Vermiform appendix (tissue), 1 donor: ENCODE measurements around the gene CMC1.

GRCh38 chr3:27726346-27726545 is 4.1 kb upstream of the EOMES start:
- PRO-cap = unidirectional peak, minus-strand start at chr3:27726414

DNA sequence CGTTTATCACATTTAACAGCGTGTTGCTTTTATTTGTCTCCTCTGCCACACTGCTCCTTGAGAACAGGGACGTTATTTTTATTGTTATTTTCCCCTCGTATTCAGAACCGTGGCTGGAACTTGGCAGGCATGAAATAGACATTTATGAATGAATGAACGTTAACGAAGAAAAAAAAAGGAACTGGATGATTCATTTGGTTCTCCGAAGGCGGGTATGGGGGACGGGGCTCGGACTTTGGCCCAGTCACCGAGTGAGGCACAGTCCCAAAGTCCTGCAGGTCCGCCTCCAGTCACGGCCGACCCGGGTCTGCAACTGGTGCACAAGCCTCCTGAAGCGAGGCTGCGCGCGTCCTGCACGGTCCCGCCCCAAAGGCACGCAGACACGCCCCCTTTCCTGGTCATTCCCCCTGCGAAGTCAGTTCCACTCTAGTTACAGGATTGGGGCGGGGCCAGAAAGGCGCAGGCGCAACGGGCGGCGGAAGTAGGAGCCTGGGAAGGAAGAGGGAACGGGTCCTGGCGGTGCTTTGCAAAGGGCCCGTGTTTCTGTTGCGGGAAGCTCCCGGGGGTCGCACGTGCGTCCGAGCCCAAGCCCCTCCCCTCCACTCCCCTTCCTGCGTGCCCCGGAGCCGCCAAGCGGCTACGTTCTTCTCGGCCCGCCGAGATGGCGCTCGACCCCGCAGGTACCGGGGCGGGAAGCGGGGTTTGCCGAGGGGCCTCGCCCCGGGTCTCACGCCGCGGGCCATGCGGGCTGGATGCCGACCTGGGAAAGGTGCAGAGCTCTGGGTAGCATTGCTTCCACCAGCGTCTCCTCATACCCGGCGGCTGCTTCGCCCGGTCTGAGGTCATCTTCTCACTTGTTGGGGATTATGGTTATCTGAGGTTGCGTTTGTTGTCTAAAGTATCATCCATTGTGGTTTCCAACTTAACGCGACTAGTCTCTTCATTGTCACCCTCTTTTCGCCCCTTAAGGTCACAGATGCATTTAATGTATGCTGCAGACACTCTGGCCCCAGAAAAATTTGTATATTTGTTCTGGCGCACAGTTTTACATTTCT is at the start of gene CMC1:
CMC1 (plus strand) TSS at position 487 of the 1,055 bp plus-strand sequence.
- PRO-cap = bidirectional peak, plus-strand start at position 488 of the sequence, minus-strand start at position 309 of the sequence; unidirectional peak, minus-strand start at position 838 of the sequence

GRCh38 chr3:28349311-28349732 is 698 bp upstream of the AZI2 start:
- PRO-cap = bidirectional peak, plus-strand start at chr3:28349496, minus-strand start at chr3:28349412

DNA sequence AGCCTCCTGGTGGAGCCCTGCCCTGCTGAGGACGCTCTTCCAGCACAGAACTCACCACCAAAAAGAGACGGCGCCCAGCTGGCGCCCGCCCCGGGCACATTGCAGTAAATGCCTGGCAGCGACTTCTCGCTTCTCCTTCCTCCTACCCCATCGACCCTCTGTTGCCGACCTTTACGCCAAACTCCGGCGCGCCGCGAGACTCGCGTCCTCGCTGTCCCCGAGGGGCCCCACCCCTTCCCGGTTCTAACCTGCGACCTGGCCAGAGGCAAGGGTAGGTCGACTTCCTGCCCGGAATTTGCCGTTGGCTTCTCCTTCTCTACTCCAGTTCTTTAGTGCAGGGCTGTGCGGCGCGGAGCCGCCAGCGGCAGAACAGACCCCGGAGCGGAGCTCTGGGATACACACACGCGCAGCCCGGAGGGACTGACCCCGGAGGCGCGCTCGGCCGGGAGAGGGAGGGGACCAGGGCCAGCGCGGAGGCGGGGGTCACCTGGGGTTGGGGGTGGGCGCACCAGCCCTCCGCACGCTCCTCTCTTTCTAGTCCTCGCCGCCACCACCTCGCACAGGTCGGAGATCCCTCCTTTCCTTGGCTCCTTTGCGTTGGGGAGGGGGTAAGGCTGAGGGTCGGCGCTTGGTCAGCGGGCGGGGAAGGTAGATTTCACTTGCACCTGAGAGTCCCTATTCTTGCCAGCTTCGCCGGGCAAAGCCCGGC is 226.6 kb upstream of the AZI2 start:
- PRO-cap = no peak

- PRO-cap = no peak
These were observed 429.0 kb upstream of the AZI2 start for GRCh38 chr3:28777555-28778162.

GRCh38 chr3:29324073-29324995 is 43.5 kb downstream of the RBMS3 start:
- PRO-cap = no peak

GRCh38 chr3:29374654-29375158 is 93.8 kb downstream of the RBMS3 start:
- PRO-cap = no peak

- PRO-cap = no peak
These were observed 476.5 kb downstream of the RBMS3 start for GRCh38 chr3:29757268-29757790.

DNA sequence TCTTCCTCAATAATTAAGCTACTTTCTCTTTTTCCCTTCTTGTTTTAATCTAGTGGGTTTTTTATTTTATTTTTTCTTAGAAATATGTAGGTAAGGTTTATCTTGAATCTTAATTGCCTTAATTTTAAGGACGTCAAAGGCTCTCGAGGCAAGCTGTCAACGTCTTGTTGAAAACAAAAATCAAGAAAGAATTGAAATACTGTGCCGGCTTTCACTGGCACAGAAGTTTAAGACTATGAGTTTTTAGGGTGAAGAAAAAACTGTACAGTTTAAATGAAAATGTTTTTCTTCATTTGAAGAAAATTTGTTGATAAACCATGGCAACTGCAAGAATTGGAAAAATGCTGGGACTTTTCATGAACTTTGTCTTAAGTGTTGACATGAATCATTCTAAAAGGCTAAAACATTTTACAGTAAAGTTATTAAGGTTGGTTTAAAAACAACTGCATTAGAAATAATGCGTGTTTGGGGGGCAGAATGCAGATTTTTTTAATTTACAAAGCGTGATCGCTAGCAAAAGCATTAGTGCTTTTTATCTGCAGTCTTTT is 602.1 kb upstream of the TGFBR2 start:
- PRO-cap = no peak

- PRO-cap = bidirectional peak, plus-strand start at chr3:30496912, minus-strand start at chr3:30496614
These were observed 109.9 kb upstream of the TGFBR2 start for GRCh38 chr3:30496456-30496993.

DNA sequence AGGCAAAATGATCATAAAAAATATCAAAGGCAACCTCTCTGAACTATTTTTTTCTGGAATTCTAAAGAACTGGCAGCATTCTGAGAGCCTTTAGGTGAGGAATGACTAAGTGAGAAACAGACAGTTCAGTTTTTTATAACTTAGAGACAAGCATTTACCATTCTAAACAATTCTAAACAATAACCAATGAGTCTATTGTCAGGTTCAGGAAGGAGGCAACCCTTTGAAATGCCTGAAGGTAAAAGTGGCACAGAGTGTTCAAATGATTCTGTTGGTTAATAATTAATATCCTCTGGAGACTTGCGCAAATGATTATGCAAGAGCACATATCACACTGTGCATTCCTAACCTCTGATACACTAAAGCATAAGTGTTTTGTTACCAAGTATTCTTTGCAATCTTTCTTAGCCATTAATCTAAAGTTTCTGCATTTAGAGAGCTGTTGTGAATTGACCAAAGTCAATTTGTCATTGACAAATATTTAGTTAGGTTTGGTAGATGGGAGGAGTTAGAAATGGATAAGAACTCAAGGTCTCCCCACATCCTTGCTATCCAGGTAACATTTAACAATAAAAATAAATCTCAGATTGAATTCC is 9.2 kb upstream of the TGFBR2 start:
- PRO-cap = no peak

- PRO-cap = no peak
These were observed 6.5 kb downstream of the TGFBR2 start for GRCh38 chr3:30612548-30613588.

DNA sequence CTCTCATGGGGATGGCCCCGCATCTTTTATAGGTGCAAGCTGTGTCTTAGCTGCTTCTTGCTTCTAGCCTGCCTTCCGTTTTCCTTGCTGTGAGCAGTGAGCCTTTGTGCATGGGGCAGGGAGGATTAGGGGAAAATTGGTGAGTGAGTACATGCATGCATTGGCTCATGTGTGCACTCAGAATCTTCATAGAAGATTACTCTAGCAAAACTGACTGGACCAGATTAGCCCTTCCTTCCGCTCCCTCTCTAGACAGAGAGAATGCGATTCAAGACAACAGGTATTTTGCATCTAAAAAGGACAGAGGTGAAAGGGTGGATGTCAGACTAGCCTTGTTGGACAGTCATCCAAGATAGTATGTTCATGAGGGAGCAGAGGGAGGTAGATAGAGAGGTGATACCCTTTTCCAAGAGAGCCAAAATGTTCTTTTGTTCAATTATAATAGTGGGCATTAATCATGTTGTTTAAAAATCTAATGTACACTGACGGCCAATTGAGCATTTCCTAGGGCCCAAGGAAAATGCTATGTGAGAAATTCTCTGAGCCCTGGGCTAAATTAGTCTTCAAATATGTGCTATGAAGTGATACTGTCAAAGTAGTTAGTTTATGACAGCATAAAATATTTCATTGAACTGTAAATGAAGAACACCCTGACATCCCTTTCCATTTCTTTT is 42.7 kb downstream of the TGFBR2 start:
- PRO-cap = no peak

DNA sequence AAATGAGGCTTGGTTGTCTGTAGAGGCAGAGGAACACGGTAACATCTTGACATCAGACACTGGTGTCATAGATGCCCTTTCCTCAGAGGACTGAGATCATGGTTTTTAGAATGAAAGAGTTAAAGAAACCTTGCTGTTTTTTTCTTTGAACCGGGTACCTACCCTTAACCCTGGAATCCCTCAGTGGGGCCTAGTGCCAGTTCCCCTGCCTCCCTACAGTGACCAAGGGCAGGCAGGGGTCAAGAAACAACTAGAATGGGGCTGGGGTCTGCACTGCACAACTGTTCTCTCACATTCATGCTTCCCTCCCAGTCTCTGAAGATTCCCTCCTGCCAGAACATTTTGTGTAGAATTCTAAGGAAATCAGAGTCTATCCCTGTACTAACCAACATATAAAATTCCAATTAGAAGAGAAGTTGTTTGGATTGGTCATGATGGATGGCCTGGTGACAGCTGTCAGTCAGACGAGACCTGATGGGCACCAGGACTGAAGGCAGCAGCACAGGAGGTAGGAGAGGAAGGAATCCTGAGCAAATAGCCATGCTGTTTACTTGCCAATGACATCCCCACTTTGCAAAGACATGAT is 47.9 kb downstream of the TGFBR2 start:
- PRO-cap = no peak

DNA sequence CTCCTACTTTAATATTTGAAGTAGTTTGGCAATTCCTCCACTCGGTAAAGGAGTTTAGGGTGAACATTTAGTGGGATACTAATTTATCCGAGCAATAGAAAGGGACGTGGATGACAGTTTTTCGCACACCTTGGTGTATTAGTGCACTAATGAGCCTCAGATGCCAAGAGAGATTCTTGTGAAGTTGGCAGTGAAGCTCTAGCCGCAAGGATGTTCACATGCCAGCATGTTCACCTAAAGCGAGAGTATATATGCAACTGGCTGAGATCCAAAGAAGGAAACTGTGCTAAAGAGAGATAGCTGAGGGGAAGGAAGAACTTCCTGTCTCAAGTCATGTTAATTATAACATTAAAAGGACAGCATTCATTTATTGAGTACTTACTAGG is 58.5 kb downstream of the TGFBR2 start:
- PRO-cap = bidirectional peak, plus-strand start at position 292 of the sequence, minus-strand start at position 212 of the sequence

GRCh38 chr3:30666537-30666850 is 60.1 kb downstream of the TGFBR2 start:
- PRO-cap = no peak

DNA sequence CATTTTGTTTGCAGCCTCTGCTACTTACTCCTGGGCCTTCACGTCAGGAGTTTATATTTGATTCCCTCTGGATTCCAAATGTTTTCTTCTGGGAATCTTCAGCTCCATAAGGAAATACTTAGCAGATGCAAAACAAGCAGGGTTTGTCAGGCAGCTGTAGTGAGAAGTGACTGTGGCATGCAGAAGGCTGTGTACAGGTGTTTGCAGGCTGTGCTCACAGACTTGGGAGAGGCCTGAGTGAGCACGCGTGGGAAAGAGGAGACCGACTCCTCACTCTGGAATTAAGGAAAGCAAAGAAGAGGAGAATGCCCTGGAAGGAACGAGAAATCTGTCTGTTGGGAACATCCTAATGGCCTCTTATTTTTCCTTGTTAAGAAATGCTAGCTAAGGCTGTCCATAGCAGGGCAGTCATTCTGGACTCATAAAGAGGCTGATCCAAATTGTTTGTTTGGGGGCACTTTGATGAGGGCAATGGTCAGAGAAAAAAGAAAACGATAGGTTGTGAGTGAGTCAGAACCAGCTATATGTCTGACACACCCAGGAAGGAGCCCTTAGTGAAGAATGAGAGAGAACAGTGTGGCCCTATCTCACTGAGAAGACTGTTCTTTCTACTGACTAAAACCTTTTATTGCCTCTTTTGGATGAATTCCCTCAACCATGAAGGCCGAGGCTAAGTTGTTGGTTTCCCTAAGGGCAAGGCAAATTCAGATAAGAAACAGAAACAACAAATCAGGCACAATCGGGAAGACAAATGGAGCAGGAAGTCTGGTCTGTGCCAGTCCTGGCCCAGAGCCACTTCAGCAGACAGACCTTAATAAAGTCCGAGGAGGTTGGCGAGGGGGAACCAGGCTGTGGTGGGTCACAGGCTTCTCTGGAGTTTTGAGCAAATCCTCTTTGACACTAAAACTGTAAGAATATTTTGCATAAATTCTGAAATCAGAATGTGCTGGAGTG is 82.7 kb downstream of the TGFBR2 start:
- PRO-cap = unidirectional peak, plus-strand start at position 554 of the sequence

- PRO-cap = no peak
These were observed 270.9 kb upstream of the GADL1 start for GRCh38 chr3:31165389-31165663.

DNA sequence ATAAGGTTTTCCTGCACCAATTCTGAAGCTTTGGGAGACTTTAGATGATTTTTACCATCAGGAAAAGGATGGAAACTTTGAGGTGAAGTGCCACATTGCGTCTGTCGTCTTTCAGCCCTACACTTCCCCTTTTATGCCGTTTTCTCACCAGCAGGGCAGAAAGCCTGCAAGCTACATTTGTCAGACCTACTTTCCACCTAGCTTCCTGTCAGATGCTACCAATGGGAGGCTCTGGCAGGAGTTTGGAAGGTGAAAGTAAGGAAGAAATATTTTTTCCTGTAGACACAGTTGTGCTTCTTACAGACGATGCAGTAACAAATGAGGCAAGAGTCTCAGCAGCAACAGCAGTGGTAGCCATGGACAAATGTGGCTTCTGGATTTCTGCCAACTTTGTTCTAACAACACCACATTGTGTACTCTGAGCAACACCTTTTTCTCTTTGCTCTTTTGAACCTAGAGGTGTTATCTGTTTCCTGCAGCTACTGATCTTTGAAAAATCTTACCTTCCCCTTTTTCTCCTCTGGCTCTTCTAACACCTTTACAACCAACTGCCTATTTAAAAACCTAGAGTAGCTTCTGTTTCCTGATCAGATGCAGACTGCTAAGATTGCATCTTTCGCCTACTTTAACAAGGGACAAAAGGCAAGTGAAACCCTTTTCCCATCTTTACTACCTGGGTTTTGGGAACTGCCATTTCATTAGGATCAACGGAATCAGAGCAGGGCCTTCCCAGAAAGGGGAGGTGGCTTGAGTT is 70.6 kb upstream of the STT3B start:
- PRO-cap = unidirectional peak, minus-strand start at position 106 of the sequence

DNA sequence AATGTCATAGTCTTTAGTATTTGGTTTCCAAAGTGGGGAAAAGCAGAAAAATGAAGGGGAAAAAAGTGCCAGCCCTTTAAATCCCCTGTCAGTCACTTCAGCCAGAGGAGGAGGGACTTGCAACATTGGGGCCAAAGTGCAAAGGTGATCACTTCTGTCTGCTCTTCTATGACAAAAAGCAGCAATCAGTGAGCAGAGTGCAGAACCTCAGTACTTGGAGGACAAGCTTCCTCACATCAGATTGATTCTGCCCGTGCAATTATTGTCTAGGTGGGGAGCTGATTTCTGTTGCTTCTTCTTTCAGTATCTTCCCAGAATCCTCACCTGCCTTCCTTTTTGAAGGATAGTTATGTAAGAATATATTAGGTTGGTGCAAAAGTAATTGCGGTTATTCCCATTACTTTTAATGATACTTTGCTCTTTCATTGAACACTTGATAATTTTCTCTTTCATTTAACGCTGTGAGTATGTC is 60.1 kb downstream of the STT3B start:
- PRO-cap = no peak